ENCODE measurements around a stretch of chr20.

- PRO-cap = no peak
CAGE:
- cytosol, long polyA minus RNA = no peak
- cytosol, long polyA plus RNA = no peak
- long polyA plus RNA = no peak
- nucleus, long polyA minus RNA = no peak
- nucleus, long polyA plus RNA = no peak
These were observed 23.7 kb upstream of the SLCO4A1 start for GRCh38 chr20:62618534-62619016.

- PRO-cap = no peak
CAGE:
- cytosol, long polyA minus RNA = no peak
- cytosol, long polyA plus RNA = no peak
- long polyA plus RNA = no peak
- nucleus, long polyA minus RNA = no peak
- nucleus, long polyA plus RNA = no peak
These were observed 21.0 kb upstream of the SLCO4A1 start for GRCh38 chr20:62621177-62621739.

- PRO-cap = no peak
CAGE:
- cytosol, long polyA minus RNA = no peak
- cytosol, long polyA plus RNA = no peak
- long polyA plus RNA = no peak
- nucleus, long polyA minus RNA = no peak
- nucleus, long polyA plus RNA = no peak
These were observed 1.1 kb downstream of the SLCO4A1 start for GRCh38 chr20:62643185-62643926.

GRCh38 chr20:62647628-62648527, 5.6 kb downstream of the SLCO4A1 start:
- PRO-cap = no peak
CAGE:
- cytosol, long polyA minus RNA = no peak
- cytosol, long polyA plus RNA = no peak
- long polyA plus RNA = no peak
- nucleus, long polyA minus RNA = no peak
- nucleus, long polyA plus RNA = no peak

- PRO-cap = no peak
CAGE:
- cytosol, long polyA minus RNA = no peak
- cytosol, long polyA plus RNA = no peak
- long polyA plus RNA = no peak
- nucleus, long polyA minus RNA = no peak
- nucleus, long polyA plus RNA = no peak
These were observed 24.1 kb downstream of the SLCO4A1 start for GRCh38 chr20:62666157-62667014.

- PRO-cap = no peak
CAGE:
- cytosol, long polyA minus RNA = no peak
- cytosol, long polyA plus RNA = no peak
- long polyA plus RNA = no peak
- nucleus, long polyA minus RNA = no peak
- nucleus, long polyA plus RNA = no peak
These were observed 2.8 kb downstream of the NTSR1 start for GRCh38 chr20:62711096-62712143.

DNA sequence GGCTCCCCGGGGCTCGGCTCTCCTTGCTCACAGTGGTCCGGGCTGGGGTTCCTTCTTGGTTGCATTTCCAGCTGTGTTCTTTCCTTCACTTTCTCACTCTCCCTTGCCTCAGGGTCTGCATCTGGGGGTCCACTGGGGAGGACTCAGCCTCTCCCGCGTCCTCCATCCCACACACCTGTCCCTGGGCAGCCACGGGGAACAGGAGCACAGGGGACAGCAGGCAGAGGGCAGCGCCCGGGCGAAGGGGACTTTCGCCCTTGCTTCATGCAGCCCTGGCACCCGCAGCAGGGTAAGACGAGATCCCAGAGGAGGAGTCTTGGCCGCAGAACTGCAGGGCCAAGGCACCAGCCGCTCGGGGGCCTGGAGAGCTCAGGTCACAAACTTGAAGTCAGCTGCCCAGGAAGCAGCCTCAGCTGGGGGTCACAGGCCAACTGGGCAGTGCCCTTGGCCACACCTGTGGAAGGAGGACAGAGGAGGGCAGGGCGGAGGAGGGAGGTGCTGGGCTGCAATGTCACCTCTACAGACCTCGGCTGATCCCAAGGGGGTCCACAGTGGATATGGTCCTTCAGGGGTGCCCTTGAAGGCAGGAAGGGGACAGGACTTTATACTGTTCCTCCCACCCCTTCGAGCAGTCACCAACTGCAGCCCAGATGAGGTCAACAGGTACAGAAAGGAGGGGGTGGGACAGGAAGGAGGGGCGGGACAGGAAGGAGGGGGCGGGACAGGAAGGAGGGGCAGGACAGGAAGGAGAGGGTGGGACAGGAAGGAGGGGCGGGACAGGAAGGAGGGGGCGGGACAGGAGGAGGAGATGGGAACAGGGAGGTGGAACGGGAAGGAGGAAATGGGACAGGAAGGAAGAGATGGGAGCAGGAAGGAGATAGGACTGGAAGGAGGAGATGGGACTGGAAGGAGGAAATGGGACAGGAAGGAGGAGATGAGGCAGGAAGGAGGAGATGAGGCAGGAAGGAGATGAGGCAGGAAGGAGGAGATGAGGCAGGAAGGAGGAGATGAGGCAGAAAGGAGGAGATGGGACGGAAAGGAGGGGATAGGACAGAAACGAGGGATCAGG, 19.7 kb upstream of the MRGBP start:
- PRO-cap = unidirectional peak, minus-strand start at position 643 of the sequence
CAGE:
- cytosol, long polyA minus RNA = no peak
- cytosol, long polyA plus RNA = no peak
- long polyA plus RNA = no peak
- nucleus, long polyA minus RNA = no peak
- nucleus, long polyA plus RNA = no peak

DNA sequence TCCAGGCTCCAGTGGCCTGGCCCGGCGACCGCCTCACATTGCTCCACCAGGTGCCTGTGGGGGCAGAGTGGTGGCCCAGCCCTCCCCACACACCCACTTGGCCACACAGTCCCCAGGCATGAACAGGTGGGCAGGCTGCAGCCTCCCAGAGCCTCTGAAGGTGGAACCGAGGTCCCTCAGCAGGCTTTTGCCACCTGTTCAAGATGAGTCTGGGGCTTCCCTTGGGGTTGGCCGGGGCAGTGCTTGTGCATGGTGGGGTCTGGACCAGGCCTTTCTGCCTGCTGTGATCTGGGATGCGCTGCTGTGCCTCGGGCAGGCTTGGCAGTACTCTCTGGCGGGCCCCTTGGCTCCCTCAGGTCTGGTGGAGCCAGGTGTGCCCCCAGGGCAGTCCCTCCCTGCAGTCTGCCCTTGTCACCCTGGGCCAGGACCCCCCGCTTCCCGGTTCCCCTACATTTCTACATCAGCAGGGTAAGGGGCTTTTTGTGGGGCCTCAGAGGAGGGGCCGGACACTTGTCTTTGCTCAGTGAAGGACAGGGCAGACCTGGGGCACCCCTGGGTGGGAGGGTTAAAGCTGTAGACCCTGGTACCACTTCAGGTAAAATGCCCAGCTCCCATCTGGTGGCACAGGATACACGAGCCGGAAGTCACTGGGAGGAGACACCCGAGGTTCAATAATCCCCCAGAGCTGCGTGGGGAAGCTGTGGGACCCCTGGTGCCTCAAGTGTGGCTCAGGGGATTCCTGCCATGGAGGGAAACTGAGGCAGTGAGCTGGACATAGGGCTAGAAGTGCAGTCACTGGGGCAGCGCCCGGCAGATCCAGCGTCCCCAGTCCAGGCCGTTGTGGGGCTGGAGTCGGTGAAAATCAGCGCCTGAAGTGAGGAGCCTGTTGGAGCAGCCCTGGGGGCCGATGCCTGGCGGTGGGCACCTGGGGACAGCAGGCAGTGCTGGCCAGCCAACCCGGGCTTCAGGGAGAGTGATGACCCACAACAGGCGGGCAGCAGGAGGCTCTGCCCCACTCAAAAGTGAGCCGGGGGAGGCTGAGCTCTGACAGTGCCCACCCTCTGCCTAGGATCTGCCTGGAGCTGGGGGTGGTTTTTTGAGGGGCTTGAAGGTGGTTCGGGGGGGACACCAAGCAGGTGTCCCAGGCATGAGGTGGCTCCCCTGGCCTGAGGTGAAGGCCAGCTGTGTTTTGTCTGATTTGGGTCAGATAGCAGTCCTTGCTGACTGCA, 2.4 kb upstream of the COL9A3 start:
- PRO-cap = no peak
CAGE:
- cytosol, long polyA minus RNA = no peak
- cytosol, long polyA plus RNA = no peak
- long polyA plus RNA = no peak
- nucleus, long polyA minus RNA = no peak
- nucleus, long polyA plus RNA = no peak

GRCh38 chr20:62835941-62836810, 19.3 kb downstream of the COL9A3 start:
- PRO-cap = no peak
CAGE:
- cytosol, long polyA minus RNA = no peak
- cytosol, long polyA plus RNA = no peak
- long polyA plus RNA = no peak
- nucleus, long polyA minus RNA = no peak
- nucleus, long polyA plus RNA = no peak

DNA sequence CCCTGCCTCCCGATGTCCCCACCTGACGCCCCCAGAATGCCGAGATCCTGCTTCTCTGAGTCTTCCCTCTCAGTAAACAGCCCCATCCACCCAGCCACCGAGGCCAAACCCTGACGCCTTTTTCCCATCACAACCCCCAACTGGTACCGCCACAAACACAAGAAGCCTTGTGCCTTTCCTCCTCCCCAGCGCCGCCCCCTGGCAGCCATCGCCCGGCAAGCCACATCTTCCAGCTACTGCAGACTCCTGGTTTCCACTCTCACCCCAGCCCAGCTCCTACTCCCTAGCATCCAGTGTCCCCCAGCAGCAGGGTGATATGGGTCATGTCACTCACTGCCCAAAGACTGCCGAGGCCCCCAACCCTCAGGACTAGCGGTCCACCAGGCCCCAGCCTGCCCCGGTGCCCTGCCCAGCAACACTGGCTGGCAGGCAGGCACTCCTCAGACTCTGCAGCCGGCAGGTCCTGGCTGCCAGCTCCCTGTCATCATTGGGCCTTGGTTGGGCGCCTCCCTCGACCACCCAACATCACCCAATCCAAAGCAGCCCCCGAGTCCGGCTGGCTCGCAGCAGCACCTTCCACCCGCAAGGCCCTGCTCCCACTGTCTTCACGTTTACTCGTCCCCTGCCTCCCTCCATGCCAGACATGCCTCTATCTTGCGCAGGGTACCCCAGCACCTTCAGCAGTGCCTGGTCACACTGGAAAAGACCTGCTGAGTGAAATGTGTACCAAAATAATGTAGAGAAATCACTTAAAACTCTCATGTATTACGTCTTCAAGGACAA, 11.1 kb downstream of the TCFL5 start:
- PRO-cap = no peak
CAGE:
- cytosol, long polyA minus RNA = no peak
- cytosol, long polyA plus RNA = no peak
- long polyA plus RNA = no peak
- nucleus, long polyA minus RNA = no peak
- nucleus, long polyA plus RNA = no peak

DNA sequence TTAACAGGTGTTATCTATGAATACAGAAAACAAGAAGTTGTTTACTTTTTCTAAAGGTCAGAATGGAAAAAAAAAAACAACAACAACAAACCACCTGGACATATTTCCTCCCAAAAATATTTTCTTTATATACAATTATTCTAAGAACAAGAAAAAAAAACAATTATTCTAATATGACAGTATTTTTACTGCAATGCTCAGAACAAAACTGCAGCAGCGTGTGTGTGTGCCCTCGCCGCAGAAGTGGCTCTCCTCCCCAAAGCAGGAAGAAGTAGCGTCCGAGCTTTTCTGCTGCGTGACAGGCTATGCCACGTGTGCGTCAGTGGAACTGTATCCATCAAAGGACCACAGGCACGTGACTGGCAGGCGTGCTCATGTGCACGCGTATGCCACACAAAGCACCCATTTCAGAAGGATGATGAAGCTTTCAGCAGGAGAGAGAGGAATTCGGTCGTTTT, 3.7 kb downstream of the TCFL5 start:
- PRO-cap = no peak
CAGE:
- cytosol, long polyA minus RNA = no peak
- cytosol, long polyA plus RNA = no peak
- long polyA plus RNA = no peak
- nucleus, long polyA minus RNA = no peak
- nucleus, long polyA plus RNA = no peak

DNA sequence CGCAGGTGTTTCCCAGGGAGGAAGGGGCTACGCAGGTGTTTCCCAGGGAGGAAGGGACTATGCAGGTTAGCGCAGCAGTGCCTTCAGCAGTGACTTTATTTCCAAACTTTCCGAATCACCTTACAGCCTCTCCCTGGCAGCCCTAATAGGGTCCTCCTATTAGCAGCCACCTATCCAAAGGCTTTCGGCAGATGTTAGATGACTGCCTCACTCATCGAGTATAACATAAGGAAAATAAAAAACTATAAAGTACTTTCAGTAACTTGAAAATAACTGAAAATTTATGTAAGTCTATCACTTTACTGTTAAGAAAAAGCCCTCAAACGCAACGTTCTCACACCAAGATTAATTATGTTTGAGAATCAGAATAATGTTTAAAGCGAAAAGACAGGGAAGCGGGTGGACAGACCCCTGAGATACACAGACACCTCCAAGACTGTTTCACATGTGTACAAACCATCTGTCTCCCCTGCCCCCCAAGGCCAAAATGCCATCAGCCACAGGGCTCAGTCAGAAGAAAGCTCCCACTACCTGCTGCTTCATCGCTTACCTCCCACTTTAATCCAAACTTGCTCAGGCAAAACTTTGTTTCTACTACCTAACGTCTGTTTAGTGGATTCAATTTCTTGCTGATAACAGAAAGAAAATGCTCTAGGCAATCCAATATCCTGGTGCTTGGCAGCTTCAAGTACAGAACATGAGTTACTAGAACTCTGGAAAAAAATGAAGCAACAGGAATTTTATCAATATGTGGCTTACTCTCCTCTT, 2.6 kb downstream of the TCFL5 start:
- PRO-cap = no peak
CAGE:
- cytosol, long polyA minus RNA = no peak
- cytosol, long polyA plus RNA = no peak
- long polyA plus RNA = no peak
- nucleus, long polyA minus RNA = no peak
- nucleus, long polyA plus RNA = no peak

DNA sequence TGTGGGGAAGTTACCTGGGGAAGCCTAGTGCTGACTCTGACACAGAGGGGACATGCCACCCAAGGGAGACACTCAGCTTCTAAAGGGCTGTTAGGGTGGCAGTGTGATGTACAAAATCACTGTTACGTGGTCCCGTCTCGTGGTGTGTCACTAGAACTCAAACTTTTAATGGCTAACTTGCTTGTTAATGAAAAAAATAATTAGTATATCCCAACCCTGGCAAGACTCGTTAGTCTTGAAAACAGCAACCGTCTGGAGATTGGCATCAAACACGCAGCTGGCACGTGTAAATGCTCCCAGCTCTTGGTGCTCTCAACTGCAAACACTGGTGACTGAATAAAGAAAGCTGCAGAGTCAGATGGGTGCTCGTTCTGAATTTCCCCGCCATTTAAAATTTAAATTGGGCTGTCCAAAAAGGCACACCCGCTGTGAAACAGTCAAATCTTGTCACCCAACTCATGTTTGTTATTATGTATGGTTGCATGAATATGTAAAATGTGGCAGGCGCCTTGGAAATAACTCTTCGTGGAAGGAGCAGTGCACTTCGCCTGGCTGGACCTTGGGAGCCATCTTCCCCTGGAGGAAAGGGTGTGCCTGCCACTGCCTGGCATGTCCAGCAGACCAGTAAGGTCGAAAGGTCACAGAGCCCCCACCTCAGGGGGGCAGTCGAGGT, 23.8 kb upstream of the TCFL5 start:
- PRO-cap = no peak
CAGE:
- cytosol, long polyA minus RNA = no peak
- cytosol, long polyA plus RNA = no peak
- long polyA plus RNA = no peak
- nucleus, long polyA minus RNA = no peak
- nucleus, long polyA plus RNA = no peak

GRCh38 chr20:62885997-62886715, 24.5 kb upstream of the TCFL5 start:
- PRO-cap = no peak
CAGE:
- cytosol, long polyA minus RNA = no peak
- cytosol, long polyA plus RNA = no peak
- long polyA plus RNA = no peak
- nucleus, long polyA minus RNA = no peak
- nucleus, long polyA plus RNA = no peak

DNA sequence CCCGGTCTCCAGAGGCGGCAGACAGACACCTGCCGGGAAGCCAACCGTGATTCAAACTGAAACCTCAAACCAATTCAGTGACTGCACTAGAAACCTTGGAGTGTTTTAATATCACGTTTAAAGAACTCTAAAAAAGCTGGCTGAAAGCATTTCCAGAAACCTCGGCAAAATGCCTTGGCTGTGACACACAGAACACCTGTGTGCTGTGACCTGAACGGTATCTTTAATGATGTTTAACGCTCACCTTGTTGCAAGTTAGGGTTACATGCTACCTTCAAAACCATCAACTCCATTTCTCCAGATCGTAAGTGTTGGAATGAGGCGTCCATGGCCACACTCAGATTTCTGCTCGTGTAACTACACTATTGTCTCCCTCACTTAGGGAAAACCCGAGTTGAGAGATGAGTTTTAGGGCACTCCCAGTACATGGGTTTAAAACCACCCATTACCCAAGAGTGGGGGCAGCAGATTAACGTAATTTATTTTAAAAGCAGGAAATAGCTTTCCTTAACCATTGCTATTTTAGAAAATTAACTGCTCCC, 27.1 kb downstream of the DIDO1 start:
- PRO-cap = no peak
CAGE:
- cytosol, long polyA minus RNA = no peak
- cytosol, long polyA plus RNA = no peak
- long polyA plus RNA = no peak
- nucleus, long polyA minus RNA = no peak
- nucleus, long polyA plus RNA = no peak

- PRO-cap = no peak
CAGE:
- cytosol, long polyA minus RNA = no peak
- cytosol, long polyA plus RNA = no peak
- long polyA plus RNA = no peak
- nucleus, long polyA minus RNA = no peak
- nucleus, long polyA plus RNA = no peak
These were observed 14.4 kb downstream of the DIDO1 start for GRCh38 chr20:62911691-62912455.

GRCh38 chr20:62967863-62968591, 15.5 kb downstream of the SLC17A9 start:
- PRO-cap = no peak
CAGE:
- cytosol, long polyA minus RNA = no peak
- cytosol, long polyA plus RNA = no peak
- long polyA plus RNA = no peak
- nucleus, long polyA minus RNA = no peak
- nucleus, long polyA plus RNA = no peak

GRCh38 chr20:63178008-63178412, 37.9 kb downstream of the YTHDF1 start:
- PRO-cap = no peak
CAGE:
- cytosol, long polyA minus RNA = no peak
- cytosol, long polyA plus RNA = no peak
- long polyA plus RNA = no peak
- nucleus, long polyA minus RNA = no peak
- nucleus, long polyA plus RNA = no peak

GRCh38 chr20:63254672-63254843, 295 bp upstream of the NKAIN4 start:
- PRO-cap = no peak
CAGE:
- cytosol, long polyA minus RNA = no peak
- cytosol, long polyA plus RNA = no peak
- long polyA plus RNA = no peak
- nucleus, long polyA minus RNA = no peak
- nucleus, long polyA plus RNA = no peak

GRCh38 chr20:63272037-63272277, 656 bp upstream of the ARFGAP1 start:
- PRO-cap = no peak
CAGE:
- cytosol, long polyA minus RNA = no peak
- cytosol, long polyA plus RNA = no peak
- long polyA plus RNA = no peak
- nucleus, long polyA minus RNA = no peak
- nucleus, long polyA plus RNA = no peak